GM12878 (cell line): Measurements from ENCODE around the gene TNS3.

DNA sequence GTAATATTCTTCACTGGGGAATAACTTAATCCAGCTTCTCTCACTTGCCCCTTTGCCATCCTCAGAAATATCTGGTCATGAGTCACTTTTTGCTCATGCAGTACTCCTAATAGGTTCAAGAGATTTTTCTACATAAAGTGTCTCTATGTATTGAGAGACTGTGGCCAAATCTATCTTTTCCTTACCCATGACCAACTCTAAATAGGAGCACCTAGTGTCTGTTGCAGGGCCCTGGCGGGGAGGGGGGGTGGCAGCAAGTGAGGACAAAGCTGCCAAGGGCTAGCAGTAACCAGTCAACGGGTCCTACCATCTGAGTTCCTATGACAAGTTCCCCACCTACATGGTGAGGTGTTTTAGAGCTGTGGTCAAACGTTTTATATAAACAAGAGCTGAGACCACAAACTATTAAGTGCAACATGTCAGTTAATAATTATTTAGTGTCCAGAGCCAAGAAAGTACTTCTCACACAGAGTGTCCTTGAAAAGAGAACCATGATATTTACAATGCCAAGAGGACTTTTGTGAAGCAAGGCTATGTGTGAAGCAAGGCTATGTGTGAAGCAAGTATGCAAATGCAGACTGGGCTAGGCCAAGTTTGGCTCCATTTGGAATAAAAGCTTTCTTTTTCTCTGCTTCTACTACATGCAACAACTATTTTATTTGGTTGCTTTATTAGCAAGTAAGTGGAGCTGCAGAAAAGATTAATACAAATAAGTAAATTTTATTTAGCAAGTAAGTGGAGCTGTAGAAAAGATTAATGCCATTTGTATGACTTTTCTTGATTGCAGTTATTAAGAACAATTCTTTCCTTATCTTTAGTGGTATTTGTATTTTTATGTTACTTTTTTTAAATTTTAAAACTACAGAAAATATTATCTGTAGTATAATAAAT lies 434.6 kb downstream of the TNS3 start:
- RAMPAGE, long total RNA, result no peak
- RRBS, 2 experiments, result no CpG with 5 or more reads among the region's 3 CpGs
CAGE:
- cytosol, long polyA minus RNA, result no peak
- cytosol, long polyA plus RNA, result no peak
- long polyA plus RNA, result no peak
- nucleolus, long total RNA, result no peak
- nucleus, long polyA plus RNA, result no peak
- nucleus, long total RNA, result no peak

GRCh38 chr7:47253482-47254041 lies 328.3 kb downstream of the TNS3 start:
- RAMPAGE, long total RNA, result no peak
- RRBS, 2 experiments, result no CpG with 5 or more reads among the region's 12 CpGs
CAGE:
- cytosol, long polyA minus RNA, result no peak
- cytosol, long polyA plus RNA, result no peak
- long polyA plus RNA, result no peak
- nucleolus, long total RNA, result no peak
- nucleus, long polyA plus RNA, result no peak
- nucleus, long total RNA, result no peak

- RAMPAGE, long total RNA, result no peak
- RRBS, 2 experiments, result no CpG with 5 or more reads among the region's 4 CpGs
CAGE:
- cytosol, long polyA minus RNA, result no peak
- cytosol, long polyA plus RNA, result no peak
- long polyA plus RNA, result no peak
- nucleolus, long total RNA, result no peak
- nucleus, long polyA plus RNA, result no peak
- nucleus, long total RNA, result no peak
Measured at GRCh38 chr7:47294876-47295262, 287.0 kb downstream of the TNS3 start.

GRCh38 chr7:47327846-47328555 lies 253.9 kb downstream of the TNS3 start:
- RAMPAGE, long total RNA, result no peak
- RRBS, 2 experiments, result 41 to 67% methylated on average over 7 of the region's 23 CpGs
CAGE:
- cytosol, long polyA minus RNA, result no peak
- cytosol, long polyA plus RNA, result no peak
- long polyA plus RNA, result no peak
- nucleolus, long total RNA, result no peak
- nucleus, long polyA plus RNA, result no peak
- nucleus, long total RNA, result no peak

DNA sequence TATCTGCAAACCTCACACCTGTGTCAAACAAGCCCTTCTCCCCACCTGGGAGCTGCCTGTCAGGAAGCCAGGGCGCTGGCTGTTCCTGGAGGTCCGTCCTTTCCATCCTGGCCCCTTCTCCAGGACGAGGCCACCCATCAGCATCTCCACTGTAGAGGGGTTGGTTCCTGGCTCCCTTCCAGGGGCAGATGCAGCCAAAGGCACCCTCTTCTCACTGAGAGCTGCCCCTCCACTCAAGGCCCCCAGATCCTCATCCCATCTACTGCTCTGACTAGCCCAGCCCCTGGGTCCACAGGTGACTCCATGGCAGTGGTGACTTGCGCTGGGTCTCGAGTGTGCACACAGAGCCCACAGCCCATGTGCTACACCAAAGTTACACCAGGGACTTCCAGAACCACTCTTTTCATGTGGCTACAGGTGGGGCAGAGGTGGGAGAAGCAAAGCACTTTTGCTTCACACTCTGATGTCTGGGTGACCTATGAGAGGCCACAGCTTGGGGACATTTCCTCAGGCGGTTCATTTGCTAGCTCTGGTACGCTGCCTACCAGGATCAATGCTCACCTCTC lies 229.3 kb downstream of the TNS3 start:
- RAMPAGE, long total RNA, result no peak
- RRBS, 2 experiments, result no CpG with 5 or more reads among the region's 7 CpGs
CAGE:
- cytosol, long polyA minus RNA, result no peak
- cytosol, long polyA plus RNA, result no peak
- long polyA plus RNA, result no peak
- nucleolus, long total RNA, result no peak
- nucleus, long polyA plus RNA, result no peak
- nucleus, long total RNA, result no peak

DNA sequence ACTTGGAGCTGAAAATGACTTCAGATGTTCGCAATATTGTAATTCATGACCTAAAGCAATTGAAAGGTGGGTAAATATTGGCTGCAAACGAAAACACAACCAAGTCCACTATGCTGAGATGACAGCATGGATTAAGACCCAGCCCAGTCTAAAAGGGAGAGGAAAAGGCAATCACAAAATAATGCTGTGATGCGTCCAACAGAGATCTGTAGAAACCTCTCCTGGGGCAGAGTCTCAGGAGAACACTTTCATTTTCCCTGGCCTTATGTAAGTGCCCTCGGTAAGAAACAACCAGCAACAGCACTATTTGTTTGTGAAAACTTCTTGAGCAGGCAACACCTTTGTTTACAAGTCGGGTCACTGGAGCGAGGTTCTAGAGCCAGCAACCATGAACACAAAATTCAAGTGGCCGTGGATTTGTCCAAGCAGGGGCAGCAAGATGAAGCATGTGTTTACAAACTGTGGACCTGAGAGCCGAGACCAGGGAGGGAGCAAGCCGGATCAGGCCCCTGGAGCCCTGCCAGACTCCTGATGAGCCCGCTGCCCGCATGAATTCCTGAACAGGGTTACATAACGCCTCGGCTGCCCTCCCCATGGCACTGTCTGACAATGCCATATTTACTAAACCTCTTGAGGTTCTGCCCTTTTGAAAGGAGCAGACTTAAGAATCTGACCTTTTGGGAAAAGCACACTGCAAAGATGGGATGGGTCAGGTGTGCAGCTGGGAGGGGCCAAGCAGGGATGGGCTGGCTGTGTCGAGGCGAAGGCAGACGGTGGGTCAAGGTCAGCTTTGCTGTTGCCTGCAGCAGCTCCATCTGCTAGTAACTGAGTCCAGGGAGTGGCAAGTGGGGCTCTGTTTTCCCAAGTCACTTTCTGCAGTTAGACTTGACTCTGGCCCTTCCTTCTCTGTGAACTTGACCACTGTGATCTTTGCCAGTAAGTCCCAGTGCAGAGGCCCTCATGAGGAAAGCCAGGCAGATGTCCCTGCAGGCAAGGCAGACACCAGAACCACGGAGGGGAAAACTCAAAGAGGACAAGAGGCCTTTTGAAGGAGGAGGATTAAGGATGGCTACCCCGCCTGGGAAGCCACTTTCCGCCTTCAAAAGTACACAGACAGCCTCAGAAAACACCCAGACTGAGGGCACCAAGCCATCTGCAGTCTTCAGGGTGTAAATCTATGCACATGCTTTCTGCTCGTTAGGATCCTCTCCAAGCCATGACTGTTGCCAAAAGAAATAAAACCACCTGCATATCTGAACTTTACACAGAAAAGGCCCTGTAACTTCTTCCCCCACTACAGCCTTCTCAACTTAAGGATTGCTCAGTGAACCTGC lies 175.9 kb downstream of the TNS3 start:
- RAMPAGE, long total RNA, result no peak
- RRBS, 2 experiments, result no CpG with 5 or more reads among the region's 20 CpGs
CAGE:
- cytosol, long polyA minus RNA, result no peak
- cytosol, long polyA plus RNA, result no peak
- long polyA plus RNA, result no peak
- nucleolus, long total RNA, result no peak
- nucleus, long polyA plus RNA, result no peak
- nucleus, long total RNA, result no peak

DNA sequence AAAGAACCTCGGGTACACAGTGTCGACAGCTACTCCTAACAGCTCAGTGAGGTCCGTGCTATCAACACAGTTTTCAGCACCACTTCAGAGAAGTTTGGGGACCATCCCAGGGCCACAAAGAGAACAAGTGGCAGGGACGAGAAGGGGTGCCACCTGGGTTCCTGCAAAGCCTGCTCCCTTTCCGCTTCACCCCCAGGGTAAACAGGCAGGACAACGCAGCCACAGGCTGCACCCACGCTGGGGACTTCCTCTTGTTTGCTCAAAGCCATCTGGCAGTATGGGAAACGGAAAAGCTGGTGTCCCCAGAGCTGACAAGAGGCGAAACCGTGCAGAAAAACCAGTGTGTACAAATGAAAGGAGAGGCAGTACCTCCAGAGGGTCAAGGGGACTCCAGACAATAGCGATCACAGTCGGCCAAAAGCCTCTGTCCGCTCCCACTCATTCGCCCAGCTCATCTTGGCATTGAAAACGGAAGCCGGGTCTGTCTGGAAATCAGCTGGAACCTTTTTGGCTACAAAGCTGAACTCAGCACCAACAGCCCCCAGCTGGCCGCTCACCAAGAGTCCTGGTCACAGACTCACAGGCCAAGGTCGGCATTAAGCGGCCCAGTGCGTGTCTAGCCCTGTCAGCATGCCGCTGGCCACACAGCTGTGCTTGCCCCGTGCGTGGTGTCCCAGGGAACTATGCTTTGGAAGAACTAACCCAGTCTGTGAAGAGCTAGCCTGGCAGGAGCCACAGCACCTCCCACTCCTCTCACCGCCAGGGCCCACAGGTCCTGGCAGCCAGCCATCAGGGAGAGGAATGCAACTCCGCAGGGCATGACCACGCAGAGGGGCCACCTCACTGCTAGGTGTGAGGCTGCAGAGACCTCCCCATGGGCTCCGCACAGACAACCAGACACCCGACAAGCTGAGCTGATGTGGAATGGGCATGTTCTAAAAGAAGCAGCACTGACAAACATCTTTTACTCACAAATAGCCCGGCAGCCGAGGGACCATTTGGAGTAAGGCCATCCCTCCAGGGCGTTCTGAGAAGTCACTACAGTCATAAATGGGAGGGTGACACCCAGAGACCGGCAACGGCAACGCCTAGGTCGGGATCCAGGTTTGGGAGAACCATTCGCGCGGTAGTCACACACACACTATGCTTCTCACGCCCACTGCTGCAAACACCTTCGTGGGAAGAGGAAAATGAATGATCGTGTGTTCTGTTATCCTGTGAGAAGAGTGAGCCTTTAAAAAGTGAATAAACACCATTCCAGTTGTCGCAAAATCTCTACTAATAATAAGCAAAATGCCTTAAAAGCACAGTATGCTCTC lies 10.2 kb downstream of the TNS3 start:
- RAMPAGE, long total RNA, result no peak
- RRBS, 2 experiments, result 80 to 90% methylated on average over 3 of the region's 42 CpGs
CAGE:
- cytosol, long polyA minus RNA, result no peak
- cytosol, long polyA plus RNA, result no peak
- long polyA plus RNA, result no peak
- nucleolus, long total RNA, result no peak
- nucleus, long polyA plus RNA, result no peak
- nucleus, long total RNA, result no peak

GRCh38 chr7:47581425-47582442 lies at the start of gene TNS3:
Gene TNS3 (minus strand): TSS chr7:47582111.
- RAMPAGE, long total RNA, result no peak
- RRBS, 2 experiments, result 1 to 6% methylated on average over 50 to 52 of the region's 107 CpGs
CAGE:
- cytosol, long polyA minus RNA, result no peak
- cytosol, long polyA plus RNA, result no peak
- long polyA plus RNA, result no peak
- nucleolus, long total RNA, result no peak
- nucleus, long polyA plus RNA, result no peak
- nucleus, long total RNA, result no peak

DNA sequence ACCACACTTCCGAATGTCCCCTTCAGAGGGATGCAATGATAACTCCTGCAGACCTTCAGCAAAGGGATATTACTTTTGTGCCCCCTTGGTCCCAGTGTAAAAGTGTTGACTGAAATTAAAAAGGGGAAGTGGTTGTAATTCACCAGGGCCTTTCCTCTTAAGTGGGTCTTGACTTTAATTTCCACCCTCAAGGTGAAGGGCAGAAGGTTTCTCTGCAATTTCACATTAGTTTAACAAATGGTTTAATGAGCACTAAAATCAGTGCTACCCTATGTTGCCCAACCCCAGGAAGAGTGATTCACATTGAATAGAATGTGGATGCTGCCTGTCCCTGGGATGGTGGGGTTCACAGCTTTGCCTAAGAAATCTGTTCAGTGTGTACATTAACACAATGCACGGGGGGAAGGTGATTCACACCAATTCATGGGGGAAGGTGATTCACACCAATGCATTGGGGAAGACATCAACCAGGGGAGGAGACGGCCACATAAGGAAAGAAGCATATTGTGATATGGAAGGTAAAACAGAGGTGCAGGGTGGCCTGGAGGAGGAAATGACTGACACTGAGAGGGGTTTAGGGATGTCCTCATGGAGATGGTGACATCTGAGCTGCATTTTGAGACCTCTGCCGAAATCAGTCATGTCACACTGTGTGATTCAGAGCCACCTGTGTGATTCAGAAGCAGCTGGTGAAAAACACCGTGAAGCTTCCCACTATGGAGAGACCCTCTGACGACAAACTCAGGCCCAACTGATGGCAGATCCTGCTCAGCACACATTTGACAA lies 19.5 kb upstream of the TNS3 start:
- RAMPAGE, long total RNA, result no peak
- RRBS, 2 experiments, result no CpG with 5 or more reads among the region's 6 CpGs
CAGE:
- cytosol, long polyA minus RNA, result no peak
- cytosol, long polyA plus RNA, result no peak
- long polyA plus RNA, result no peak
- nucleolus, long total RNA, result no peak
- nucleus, long polyA plus RNA, result no peak
- nucleus, long total RNA, result no peak

DNA sequence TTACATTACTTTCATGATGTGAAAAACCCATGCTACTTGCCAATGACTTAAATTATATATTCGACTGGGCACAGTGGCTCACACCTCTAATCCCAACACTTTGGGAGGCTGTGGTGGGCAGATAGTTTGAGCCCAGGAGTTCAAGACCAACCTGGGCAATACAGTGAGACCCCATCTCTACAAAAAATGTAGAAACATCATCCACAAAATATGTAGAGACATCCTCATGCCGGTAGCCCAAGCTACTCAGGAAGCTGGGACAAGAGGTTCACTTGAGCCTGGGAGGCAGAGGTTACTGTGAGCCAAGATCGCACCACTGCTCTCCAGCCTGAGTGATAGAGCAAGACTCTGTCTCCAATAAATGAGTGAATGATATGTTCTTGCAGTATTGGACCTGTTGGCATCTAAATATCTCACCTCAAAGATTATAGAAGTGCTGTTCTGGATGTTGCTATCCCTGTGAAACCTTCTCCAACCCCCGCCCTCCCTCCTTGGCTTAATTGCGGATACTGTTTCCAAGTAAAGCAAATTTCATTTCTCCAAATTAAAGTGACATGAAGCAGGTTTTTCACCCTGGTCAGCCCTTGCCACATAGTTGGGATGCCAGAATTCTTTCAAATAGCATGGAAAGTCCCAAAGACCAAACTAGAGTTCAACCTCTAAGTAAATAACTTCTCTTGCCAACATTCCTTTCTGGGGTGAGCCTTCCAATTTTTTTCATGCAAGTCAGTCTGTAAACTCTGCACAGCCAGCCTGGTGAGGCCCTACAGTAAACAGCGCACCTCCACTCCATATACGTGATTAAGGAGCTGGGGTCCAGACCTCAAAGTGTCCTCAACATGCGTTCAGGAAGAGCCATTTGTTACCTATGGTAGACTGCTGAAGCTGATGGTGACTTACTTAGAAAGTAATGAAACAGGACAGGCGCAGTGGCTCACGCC lies 22.8 kb upstream of the TNS3 start:
- RAMPAGE, long total RNA, result no peak
- RRBS, 2 experiments, result no CpG with 5 or more reads among the region's 10 CpGs
CAGE:
- cytosol, long polyA minus RNA, result no peak
- cytosol, long polyA plus RNA, result no peak
- long polyA plus RNA, result no peak
- nucleolus, long total RNA, result no peak
- nucleus, long polyA plus RNA, result no peak
- nucleus, long total RNA, result no peak

GRCh38 chr7:47622108-47622852 lies 40.4 kb upstream of the TNS3 start:
- RAMPAGE, long total RNA, result no peak
- RRBS, 2 experiments, result no CpG with 5 or more reads among the region's 13 CpGs
CAGE:
- cytosol, long polyA minus RNA, result no peak
- cytosol, long polyA plus RNA, result no peak
- long polyA plus RNA, result no peak
- nucleolus, long total RNA, result no peak
- nucleus, long polyA plus RNA, result no peak
- nucleus, long total RNA, result no peak

GRCh38 chr7:47806646-47807237 lies 141.5 kb downstream of the PKD1L1 start:
- RAMPAGE, long total RNA, result no peak
- RRBS, 2 experiments, result no CpG with 5 or more reads among the region's 8 CpGs
CAGE:
- cytosol, long polyA minus RNA, result no peak
- cytosol, long polyA plus RNA, result no peak
- long polyA plus RNA, result no peak
- nucleolus, long total RNA, result no peak
- nucleus, long polyA plus RNA, result no peak
- nucleus, long total RNA, result no peak

DNA sequence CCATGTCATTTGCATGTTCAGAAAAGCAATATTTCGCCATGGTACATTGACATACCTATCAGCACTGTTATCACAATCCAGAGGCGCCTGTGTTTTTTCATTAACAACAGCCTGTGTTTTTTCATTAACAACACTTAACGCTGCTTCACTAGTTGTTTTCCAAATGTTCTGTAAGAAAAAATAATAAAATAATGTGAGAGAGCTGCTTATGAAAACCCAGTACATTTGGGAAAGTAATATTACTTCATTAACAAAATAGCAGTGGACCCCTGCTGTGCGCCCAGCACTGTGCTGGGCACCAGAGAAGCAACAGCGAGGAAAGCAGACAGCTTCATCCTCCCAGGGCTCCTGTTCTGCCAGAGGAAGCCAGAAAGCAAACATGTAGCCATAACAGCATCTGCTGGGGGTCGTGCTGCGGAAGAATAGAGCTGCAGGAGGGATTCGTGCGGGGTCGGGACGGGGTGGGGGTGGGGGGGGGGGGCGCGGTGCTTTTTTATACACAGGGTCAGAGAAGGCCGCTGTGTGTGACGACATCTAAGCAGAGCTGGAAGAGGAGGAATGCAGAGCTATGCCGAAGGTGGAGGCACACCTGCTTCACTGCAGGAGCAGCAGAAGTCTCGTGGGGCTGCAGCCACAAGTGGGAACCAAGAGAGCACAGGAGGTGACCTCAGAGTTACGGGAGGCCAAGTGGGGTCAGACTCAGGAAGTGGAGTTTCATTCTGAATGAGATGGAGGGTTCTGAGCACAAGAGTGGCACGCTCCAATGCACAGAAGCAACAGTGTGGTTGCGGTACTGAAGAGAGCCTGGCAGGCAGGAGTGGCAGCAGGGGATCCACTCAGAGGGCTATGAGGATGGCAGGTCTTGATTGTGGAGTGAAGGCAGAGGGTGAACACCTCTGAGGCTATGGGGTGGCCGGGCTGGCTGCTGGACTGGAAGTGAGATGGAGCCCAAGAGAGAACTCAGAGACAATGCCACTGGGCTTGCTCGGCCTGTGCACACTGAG lies 11.2 kb downstream of the PKD1L1 start:
- RAMPAGE, long total RNA, result no peak
- RRBS, 2 experiments, result no CpG with 5 or more reads among the region's 22 CpGs
CAGE:
- cytosol, long polyA minus RNA, result no peak
- cytosol, long polyA plus RNA, result no peak
- long polyA plus RNA, result no peak
- nucleolus, long total RNA, result no peak
- nucleus, long polyA plus RNA, result no peak
- nucleus, long total RNA, result no peak

DNA sequence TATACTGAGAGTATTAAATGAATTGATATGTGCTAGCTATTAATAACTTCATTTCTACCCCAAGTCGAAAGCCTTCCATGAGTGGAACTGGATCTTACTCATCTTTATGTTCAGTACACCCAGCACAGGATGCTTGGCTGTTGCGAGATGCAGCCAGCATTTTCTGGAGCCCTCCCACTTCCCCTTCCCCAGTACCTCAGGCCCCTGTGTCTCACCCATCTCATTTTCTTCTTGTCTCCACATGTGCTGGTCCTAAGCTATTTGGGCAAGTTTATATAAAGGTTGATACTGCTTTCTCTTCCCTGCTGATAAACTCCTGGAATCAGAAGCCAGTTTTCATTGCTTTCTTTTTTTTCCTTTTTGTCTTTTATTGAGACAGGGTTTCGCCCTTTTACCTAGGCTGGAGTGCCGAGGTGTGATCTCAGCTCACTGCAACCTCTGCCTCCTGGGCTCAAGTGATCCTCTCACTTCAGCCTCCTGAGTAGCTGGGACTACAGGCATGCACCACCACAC lies 7.3 kb downstream of the UPP1 start:
- RAMPAGE, long total RNA, result no peak
- RRBS, 2 experiments, result no CpG with 5 or more reads among the region's 4 CpGs
CAGE:
- cytosol, long polyA minus RNA, result no peak
- cytosol, long polyA plus RNA, result no peak
- long polyA plus RNA, result no peak
- nucleolus, long total RNA, result no peak
- nucleus, long polyA plus RNA, result no peak
- nucleus, long total RNA, result no peak

DNA sequence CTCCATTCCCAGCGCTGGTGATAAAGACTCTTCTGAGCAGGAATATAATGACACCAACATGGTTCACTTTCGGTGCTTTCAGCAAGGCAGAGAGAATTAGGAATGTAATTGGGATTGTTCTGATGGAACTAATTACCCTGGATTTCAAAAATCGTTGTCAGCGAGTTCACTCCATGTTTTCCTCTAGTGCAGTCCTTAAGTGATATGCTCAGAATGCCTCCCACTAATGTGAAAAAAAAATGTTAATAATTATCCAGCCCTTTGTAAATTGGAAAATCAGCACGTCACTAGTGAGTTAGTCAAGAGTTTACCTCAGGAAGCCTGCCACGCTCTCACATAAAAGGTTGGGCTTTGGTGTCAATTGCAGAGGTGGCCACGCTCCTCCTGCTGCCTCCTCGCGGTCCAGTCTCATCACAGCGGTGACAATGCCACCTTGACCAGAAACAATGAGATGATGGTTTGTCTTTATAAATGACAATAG lies 22.5 kb downstream of the UPP1 start:
- RAMPAGE, long total RNA, result no peak
- RRBS, 2 experiments, result no CpG with 5 or more reads among the region's 10 CpGs
CAGE:
- cytosol, long polyA minus RNA, result no peak
- cytosol, long polyA plus RNA, result no peak
- long polyA plus RNA, result no peak
- nucleolus, long total RNA, result no peak
- nucleus, long polyA plus RNA, result no peak
- nucleus, long total RNA, result no peak

- RAMPAGE, long total RNA, result no peak
- RRBS, 2 experiments, result no CpG with 5 or more reads among the region's 2 CpGs
CAGE:
- cytosol, long polyA minus RNA, result no peak
- cytosol, long polyA plus RNA, result no peak
- long polyA plus RNA, result no peak
- nucleolus, long total RNA, result no peak
- nucleus, long polyA plus RNA, result no peak
- nucleus, long total RNA, result no peak
Measured at GRCh38 chr7:49630793-49631128, 142.7 kb upstream of the VWC2 start.

DNA sequence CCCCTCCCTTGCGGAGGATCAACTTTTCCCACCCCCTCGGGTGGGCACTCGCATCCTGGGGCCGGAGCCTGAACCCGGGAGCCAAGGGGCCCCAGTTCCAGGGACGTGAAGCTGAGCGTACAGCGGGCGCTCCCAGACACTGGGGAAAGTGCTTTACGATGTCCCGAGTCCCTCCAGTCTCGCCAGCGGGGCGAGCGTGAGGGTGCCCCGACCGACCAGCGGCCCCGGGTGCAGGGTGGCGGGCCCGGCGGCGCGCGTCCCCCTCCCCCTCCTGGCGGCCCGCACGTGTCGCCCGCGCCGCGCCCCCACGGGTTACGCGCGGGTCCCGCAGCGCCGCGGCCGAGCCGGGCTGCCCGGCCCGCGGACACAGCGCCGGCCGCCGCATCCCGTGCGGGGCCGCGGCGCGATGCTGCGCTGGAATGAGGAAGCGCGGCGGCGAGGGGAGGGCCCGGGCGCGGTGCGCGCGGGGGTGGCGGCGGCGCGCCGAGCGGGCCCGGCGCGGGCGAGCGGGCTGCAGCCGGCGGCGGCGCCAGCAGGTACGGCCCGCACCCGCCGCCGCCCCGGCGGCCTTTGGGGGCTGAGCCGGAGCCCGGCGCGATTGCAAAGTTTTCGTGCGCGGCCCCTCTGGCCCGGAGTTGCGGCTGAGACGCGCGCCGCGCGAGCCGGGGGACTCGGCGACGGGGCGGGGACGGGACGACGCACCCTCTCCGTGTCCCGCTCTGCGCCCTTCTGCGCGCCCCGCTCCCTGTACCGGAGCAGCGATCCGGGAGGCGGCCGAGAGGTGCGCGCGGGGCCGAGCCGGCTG lies 735 bp upstream of the IKZF1 start:
- RAMPAGE, long total RNA, result start-site peak on the plus strand centred at position 618 of the sequence, 270 bp wide, 204 and 206 reads in 2 replicates
- RRBS, 2 experiments, result under 1 to 2% methylated on average over 63 to 79 of the region's 128 CpGs
CAGE:
- cytosol, long polyA minus RNA, result no peak
- cytosol, long polyA plus RNA, result start-site peak on the plus strand centred at position 502 of the sequence, 129 bp wide, 50 and 39 reads in 2 replicates
- long polyA plus RNA, result no peak
- nucleolus, long total RNA, result no peak
- nucleus, long polyA plus RNA, result no peak
- nucleus, long total RNA, result start-site peak on the plus strand centred at position 496 of the sequence, 12 bp wide, 8 reads

GRCh38 chr7:50331391-50332158 lies 27.1 kb downstream of the IKZF1 start:
- RAMPAGE, long total RNA, result no peak
- RRBS, 2 experiments, result no CpG with 5 or more reads among the region's 2 CpGs
CAGE:
- cytosol, long polyA minus RNA, result no peak
- cytosol, long polyA plus RNA, result no peak
- long polyA plus RNA, result no peak
- nucleolus, long total RNA, result no peak
- nucleus, long polyA plus RNA, result no peak
- nucleus, long total RNA, result no peak

DNA sequence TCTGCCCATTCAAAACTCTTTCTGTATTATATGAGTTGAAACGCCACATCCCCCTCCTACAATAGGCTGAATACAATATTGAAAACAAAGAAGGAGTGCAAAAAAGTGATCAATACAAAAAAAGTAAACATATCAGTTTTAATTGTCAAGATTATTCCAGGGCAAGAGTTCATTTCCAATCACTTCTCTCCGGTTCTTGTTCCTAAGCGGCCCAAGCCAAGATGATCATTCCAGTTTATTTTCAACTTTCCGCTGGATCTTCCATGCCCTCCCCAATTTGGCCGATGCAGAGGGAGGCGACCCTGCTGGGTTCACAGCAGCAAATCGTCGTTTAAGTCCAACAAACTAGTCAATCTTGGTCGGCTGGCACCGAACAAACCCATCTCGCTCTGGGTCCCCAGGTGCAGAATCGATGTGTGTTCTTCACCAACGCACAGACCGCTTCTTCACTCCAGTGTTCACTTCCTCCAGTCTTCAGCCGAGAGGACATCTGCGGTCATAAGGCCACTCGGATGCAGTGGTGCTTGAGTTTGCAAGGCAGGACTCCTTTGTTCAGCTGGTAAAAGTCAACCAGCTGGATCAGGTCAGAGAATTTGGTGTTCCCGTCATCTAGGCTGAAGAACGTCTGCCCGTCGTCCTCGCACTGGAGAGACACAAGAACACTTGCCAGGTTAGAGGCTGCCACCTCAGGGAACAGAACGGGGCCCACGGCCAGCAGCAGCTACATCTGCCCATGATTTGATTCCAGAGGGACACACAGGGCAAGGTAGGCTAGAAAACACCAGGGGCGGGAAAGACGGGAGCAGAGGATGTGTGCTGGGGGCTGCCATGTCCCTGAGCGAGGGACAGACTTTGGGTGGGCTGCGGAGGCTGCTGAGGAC lies 27.5 kb upstream of the DDC start:
- RAMPAGE, long total RNA, result no peak
- RRBS, 2 experiments, result no CpG with 5 or more reads among the region's 28 CpGs
CAGE:
- cytosol, long polyA minus RNA, result no peak
- cytosol, long polyA plus RNA, result no peak
- long polyA plus RNA, result no peak
- nucleolus, long total RNA, result no peak
- nucleus, long polyA plus RNA, result no peak
- nucleus, long total RNA, result no peak